ENCODE data around the genes KIF26B, CNST and OR6F1.

DNA sequence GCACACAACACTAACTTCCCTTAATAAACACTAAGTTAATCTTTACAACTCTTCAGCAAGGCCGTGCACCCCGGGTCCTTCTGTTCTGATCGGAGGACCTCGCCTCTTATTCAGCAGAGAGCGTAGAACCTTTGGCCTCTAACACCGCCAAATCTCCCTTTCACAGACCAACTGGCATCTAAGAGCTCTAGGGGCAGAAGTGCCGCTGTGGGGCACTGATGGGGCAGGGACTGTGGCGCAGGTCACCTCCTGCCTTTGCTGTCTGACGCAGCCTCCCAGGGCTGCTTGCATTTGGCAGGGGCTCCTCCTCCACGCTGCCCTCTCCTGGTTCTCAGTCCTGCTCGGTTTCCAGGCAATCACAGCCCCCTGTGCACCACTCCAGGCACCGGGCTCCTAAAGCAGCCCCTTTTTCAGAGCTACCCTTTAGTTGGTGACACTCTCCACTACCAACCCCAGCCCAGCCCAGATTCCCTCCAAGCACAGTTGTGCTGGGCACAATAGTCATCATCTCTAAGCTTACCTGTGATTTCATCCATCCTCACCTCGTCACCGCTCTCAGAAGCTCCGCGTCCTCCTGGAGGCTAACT lies 47.3 kb upstream of the KIF26B start:
- RRBS, result no CpG with 5 or more reads among the region's 16 CpGs

GRCh38 chr1:245154147-245155471 lies at the start of gene KIF26B:
KIF26B (plus strand) TSS chr1:245154985.
- RRBS, result 2% methylated on average over 54 of the region's 116 CpGs

DNA sequence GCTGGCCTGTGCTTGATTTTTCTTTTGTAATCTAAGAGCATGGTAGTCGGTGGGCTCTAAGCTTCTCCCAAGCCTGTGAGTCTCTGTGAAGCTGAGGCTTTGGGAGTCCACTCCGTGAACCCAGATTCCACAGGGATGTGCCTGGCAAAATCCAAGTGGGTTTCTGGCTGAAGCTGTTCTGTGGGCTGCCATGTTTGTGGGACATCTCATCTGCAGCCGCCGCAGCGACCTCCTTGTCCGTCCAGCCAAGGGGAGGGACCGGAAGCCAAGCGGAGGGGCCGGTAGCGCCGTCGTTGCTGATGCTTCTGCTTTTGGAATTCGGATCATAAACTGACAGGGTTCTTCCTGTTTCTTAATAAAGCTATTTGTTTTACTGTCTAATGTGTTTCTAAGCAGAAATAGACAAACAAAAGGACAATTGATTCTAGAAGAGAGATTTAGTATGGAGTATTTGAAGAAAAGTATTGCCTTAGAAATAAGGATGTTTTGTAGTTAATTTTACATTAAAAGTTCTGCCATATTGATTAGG lies 13.3 kb downstream of the KIF26B start:
- RRBS, result no CpG with 5 or more reads among the region's 13 CpGs

GRCh38 chr1:245980584-245981398 lies 526.3 kb downstream of the SMYD3 start:
- RRBS, result no CpG with 5 or more reads among the region's 7 CpGs

DNA sequence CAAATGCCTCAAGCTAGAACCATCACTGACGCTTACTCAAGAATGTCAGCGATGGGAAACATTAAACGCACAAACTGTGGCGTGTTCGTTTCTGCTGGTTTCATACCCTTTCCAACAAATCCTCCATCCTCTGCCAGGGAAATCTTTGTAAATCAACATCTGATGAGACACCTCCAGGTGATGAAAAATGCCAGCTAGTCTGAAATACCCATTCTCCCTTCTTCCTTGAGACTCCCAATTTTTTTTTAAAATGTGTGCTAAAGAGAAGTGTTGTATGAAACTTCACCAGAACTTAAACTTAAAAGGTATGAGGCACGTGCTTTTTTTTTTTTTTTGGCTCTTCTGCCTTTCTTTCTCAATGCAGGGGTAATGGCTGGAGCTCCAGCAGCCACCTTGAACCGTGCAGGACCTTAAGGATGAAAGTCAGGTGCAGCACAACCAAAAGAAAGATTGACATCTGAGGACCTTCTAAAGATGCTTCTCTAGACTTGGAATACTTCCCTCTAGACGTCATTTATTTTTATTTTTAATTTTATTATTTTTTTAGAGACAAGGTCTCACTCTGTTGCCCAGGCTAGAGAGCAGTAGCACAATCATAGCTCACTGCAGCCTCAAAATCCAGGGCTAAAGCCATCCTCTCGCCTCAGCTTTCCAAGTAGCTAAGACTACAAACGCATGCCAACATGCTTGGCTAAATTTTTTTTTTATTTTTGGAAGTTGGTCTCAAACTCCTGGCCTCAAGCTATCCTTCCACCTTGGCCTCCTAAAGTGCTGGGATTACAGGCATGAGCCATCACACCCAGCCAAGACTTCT lies 388.4 kb downstream of the SMYD3 start:
- RRBS, result no CpG with 5 or more reads among the region's 10 CpGs

- RRBS, result 1% methylated on average over 34 of the region's 82 CpGs
These were observed at the start of gene CNST for GRCh38 chr1:246566092-246567161. CNST (plus strand) TSS chr1:246566456.

- RRBS, result no CpG with 5 or more reads among the region's 1 CpG
These were observed 22.0 kb downstream of the CNST start for GRCh38 chr1:246588269-246588693.

DNA sequence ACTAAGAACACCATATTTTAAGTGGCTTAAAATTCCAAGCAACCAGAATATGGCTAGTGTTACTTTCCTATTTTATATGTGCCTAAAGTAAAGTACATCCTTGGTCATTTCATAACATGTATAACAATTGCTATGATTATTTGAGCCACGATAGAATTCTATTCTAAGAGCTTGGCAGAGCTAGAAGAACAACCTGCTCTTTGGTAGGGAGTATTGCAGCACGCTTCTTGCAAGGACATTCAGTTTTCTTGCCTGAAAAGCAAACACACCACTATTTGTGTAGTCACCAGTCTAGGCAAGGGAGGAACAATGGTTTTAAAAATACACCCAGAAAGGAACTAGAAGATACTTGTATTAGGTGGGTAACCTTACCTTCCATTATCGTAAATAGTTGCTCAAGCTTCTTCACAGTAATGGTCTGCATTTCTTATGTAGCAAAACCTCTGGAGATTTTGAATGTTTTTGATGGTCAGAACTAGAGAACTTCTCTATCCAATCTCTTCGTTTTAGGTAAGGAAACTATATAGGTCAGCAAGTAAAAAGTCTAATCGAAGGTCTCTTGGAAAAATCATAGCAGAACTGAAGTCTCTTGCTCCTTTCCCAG lies 51.6 kb downstream of the CNST start:
- RRBS, result no CpG with 5 or more reads among the region's 5 CpGs

GRCh38 chr1:246726805-246727328 lies 2.7 kb downstream of the SCCPDH start:
- RRBS, result no CpG with 5 or more reads among the region's 5 CpGs

GRCh38 chr1:246750818-246751260 lies 26.6 kb downstream of the SCCPDH start:
- RRBS, result no CpG with 5 or more reads among the region's 6 CpGs

GRCh38 chr1:246886540-246887538 lies 44.9 kb downstream of the AHCTF1 start:
- RRBS, result no CpG with 5 or more reads among the region's 6 CpGs

GRCh38 chr1:246905350-246906063 lies 26.2 kb downstream of the AHCTF1 start:
- RRBS, result no CpG with 5 or more reads among the region's 11 CpGs

GRCh38 chr1:246907426-246908056 lies 24.2 kb downstream of the AHCTF1 start:
- RRBS, result no CpG with 5 or more reads among the region's 1 CpG

DNA sequence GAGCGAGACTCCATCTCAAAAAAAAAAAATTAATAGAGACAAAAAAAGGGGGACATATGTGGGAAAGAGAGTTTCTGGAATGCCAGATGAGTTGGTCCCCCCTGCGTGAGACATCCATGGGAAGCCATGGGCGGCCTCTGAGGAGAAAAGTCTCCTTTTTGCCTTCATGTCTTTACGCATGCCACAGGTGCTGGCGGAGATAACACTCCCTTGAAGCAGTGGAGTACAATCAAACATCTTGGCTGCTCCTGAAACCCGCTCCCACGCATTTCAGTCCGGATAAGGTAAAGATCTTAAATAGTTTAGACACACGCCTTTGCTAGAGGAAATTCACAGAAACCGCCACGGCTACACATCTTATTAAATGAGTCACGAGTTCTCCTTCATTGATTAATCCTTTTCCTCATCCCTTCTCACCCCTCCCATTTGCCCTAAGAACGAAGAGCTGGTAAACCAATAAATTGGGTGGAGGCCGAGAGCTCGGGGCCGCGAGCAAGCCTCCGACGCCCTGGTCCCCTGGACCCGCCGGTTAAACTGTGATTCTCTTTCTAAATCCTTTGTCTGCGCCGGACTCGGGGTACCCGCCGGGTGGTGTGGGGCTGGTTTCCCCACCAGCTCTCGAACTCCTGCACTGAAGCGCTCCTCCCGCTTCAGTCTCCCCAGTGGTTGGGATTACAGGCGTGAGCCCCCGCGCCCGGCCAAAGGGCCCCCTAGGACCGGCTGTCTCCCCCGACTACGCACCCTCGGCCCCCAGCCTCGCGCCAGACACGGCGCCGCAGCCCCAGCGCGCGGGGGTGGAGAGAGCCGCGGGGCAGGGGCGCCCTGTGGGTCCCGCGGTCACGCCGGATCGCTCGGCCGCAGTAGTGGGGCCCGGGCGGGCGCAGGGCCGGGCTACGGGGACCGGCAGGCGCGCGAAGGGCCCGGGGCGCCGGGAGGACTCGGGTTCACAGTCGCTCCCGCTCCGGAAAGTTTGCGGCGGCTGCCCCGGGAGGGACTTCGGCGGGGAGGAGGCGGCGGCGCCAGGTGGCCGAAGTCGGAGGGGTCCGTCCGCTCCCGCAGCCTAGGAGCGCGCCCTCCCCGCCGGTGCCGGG lies 6.8 kb upstream of the ZNF669 start:
- RRBS, result under 1% methylated on average over 15 of the region's 89 CpGs

DNA sequence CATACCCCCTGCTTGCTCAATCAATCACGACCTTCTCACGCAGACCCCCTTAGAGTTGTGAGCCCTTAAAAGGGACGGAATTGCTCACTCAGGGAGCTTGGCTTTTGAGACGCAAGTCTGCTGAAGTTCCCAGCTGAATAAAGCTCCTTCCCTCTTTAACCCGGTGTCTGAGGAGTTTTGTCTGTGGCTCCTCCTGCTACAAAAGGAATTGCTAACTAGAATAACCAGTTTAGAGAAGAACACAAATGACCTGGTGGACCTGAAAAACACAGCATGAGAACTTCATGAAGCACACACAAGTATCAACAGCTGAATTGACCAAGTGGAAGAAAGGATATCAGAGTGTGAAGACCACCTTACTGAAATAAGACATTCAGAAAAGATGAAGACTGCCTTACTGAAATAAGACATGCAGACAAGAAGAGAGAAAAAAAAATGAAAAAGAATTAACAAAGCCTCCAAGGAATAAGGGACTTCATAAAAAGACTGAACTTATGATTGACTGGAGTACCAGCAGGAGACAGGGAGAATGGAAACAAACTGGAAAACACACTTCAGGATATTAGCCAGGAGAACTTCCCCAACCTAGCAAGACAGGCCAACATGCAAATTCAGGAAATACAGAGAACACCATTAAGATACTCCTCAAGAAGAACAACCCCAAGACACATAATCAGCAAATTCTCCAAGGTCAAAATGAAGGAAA lies 28.8 kb upstream of the ZNF669 start:
- RRBS, result no CpG with 5 or more reads among the region's 5 CpGs

DNA sequence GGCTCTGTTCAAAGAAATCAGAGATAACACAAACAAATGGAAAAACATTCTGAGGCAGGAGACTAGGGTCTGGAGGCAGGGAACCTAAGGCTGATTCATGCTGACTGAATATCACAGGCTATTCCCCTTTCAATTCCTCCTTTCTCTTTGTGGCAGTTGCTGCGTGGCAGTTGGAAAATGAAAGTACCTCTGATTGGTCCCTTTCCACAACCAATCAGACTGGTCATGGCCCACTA lies 56.2 kb upstream of the ZNF124 start:
- RRBS, result no CpG with 5 or more reads among the region's 1 CpG

- RRBS, result 2% methylated on average over 2 of the region's 7 CpGs
These were observed 702 bp upstream of the ZNF496 start for GRCh38 chr1:247332483-247332655.

GRCh38 chr1:247424382-247425047 lies 8.5 kb downstream of the NLRP3 start:
- RRBS, result no CpG with 5 or more reads among the region's 19 CpGs

GRCh38 chr1:247716346-247716876 lies at the start of gene OR6F1:
OR6F1 (minus strand) TSS chr1:247716646.
- RRBS, result no CpG with 5 or more reads among the region's 3 CpGs

- RRBS, result no CpG with 5 or more reads among the region's 21 CpGs
These were observed 1.3 kb upstream of the OR2W3 start for GRCh38 chr1:247894041-247894541.